ENCODE measurements around the genes DDX4, IL6ST and ANKRD55.

- PRO-cap = no peak
Measured at GRCh38 chr5:54735847-54736520, 218.4 kb downstream of the SNX18 start.

DNA sequence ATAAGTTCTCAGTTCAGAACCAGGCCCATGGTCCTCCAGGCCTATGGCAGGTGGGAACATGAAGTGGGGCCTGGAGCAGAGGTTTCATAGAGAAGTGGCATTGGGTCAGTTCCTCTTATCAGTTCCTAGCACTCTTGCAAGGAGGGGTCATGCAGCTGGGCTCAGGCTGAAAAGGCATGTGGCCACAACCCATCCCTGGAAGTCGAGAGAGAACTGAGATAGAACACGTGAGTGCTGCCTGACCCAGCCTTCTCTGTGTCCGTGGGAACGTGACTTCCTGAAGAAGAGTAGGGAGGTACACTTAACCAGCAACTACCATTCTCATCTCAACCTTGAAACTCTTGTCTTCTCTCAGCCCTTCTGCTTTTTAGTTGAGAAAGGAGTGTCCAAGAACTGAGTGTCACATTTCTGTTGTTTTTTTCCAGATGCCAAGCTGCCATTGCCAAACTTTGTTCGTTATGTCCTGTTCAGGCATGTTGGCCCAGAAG, 199.1 kb downstream of the ESM1 start:
- PRO-cap = no peak

DNA sequence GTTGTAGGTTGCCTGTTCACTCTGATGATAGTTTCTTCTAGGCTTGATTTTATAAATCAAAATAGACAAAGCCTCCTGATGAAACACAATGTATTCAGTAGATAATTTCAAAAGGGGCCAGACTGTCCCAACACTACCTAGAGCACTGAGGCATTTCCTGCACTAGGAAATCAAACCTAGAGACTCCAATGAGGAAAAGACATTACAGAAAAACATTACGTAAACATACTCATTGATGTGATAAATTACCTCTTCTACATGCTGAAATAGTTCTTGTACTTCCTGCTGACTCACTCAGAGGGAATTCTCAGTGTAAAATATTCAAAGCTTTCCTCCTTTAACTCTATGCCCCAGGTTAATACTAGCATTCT, 178.0 kb downstream of the ESM1 start:
- PRO-cap = no peak

GRCh38 chr5:55096699-55097370, 5.6 kb upstream of the GZMA start:
- PRO-cap = no peak

GRCh38 chr5:55390392-55390997, 82.7 kb downstream of the MTREX start:
- PRO-cap = bidirectional peak, plus-strand start at chr5:55390706, minus-strand start at chr5:55390526

DNA sequence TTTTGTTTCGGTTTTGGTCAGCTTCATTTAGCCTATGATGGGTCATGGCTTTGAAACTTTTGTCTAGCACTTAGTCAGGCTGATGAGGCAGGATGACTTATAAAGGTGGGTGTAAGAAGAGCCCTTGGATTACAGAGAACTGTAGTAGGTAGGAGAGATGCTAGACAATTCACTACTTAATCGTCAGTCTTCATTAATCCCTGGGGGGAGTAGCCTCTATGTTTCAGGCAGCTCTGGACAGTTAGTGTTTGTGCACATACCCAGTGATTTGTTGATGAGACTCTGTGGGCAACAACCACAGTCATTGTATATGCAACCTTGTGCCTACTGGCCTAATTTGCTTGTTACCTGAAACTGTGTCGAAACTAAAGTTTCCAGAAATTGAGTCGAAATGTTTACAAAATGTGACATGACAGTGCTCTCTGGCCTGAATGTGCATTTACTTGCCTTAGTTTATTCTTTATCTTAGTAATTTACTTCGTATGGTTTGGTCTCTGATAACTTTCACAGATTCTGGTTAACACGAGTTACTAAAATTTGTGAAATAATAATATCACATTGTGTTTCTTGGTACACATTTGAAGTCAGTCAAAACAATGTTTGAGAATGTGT, 113.4 kb downstream of the MTREX start:
- PRO-cap = no peak

- PRO-cap = unidirectional peak, minus-strand start at chr5:55423559
Measured at GRCh38 chr5:55423278-55423805, 111.4 kb downstream of the PLPP1 start.

- PRO-cap = no peak
Measured at GRCh38 chr5:55440042-55440407, 94.7 kb downstream of the PLPP1 start.

DNA sequence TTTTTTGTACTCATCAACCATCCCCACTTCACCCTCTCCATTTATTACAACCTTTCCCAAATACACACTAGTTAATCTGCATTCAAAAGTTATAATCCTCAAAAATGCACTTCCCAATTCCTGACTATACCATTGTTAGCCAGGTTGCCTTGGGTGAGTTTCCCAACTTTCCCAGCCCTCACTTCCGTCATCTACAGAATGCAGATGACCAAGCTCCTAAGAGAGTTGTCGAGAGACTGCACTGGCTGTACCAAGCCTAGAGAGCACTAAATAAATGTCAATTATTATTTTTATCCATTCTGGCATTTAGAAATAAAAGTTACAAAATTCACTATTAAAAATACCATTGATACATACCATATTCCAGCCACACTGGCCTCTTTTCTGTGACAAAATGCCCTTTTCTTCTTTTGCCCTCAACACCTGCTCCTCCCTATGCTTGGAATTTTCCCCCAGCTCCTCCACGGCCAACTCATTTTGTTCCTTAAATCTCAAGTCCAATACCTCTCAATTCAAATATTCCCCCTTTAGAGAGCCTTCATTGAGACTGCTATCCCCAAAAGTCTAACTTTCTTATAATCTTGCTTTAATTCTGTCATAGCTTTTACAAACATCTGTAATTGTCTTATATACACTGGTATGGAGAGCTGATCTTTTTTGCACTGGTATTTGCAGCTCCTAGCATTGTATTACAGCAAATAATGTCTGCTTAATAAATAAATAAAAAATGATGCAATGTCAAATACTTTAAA, 11.2 kb downstream of the PLPP1 start:
- PRO-cap = no peak

DNA sequence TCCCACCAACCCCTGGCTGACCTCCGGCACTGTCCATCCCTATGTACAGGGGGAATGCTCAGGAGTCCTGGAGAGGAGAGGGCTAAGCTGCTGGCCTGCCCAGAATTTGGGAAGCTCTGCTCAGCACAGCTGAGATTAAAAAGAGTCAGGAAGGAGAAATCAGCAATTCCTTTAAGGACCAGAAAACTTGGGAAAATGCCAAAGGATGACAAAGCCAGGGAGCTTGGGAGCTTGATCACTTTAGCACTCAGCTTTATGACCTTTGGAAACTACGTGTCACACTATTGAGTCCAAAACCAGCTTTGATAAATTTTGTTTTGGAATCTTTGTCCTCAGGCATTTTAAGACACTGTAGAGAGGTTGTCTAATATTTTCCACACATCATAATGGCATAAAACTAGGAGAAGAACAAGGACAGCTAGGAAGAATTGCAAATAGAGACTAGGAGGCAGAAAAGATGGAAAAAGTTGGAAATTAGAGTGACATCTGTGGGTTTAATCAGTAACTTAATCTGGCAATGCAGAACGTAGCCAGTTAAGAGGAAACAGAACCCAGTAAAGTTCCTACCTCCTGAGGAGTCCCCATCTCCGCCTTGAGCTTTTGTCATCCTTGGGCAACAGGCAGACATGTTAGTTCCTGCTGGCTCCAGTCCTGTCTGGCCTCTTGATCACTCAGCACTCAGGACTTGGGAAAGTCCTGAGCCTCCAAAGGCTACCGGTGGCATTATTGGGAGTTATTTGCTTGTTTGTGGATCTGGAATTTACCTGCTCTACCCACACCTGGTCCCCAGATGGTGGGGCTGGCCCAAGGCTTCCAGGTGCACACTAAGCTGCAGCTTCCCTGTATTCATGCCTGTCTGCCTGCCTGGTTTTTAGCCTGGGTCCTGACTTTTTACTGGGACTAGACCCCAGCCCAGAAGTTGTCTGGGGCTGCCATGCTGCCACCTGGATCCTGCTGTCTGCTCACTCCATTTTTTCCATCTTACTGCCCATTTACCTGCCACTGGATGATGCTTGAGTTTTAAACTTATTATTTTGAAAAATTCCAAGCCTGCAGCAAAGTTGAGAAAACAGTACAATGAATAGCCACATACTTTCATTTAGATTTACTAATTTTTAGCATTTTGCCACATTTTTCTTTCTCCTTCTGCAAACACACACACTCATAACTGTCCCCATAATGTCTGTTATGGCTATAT, 62.8 kb upstream of the PLPP1 start:
- PRO-cap = no peak

- PRO-cap = no peak
Measured at GRCh38 chr5:55737717-55738152, at the start of gene DDX4. Gene DDX4 (plus strand): TSS chr5:55738061.

DNA sequence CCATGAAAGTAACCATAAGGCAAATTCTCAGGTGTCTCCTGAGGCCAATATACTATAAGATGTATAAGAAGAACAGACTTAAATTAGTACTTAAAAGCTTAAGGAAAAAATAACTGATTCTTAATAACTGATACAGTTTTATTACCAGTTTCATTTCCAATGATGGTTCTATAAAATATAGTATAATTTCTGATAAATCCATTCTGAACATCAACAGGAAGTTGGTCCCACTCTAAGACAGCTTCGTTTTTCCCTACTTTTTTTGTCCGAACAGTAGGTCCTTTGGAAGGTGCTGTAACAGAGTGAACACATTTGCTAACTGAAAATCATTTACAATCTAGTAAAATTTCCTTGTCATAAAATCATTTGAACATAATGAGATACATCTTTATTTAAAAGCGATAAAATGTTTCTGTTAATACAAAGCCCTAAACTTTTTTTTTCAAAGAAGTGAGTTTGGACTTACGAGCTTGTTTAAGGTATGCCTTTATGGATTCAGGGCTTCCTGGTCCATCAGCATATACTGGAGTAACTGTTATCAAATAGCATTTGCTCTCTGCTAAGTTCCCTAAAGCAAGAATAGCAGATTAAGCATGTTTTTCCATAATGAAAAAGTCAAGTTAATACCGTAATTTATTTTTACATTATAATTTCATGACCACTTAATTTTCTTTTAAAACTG, 42.8 kb downstream of the IL6ST start:
- PRO-cap = no peak

DNA sequence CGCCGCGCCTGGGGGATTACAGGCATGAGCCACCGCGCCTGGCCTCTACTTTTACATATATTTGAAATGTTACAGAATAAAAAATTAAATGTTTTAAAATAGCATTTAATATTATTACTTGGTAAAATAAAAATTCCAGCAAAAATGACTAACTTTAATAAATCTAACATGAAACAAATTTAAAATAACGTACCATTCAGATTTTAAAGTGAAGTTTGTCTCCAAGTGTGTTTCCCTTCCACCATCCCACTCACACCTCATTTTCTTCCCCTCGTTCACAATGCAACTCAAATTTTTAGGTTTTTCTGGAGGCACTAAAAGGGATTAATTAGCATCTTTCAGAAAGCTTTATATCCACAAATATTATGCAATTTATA, 26.7 kb downstream of the IL6ST start:
- PRO-cap = no peak

GRCh38 chr5:55994346-55995087, at the start of gene IL6ST:
Gene IL6ST (minus strand): TSS chr5:55994963.
- PRO-cap = bidirectional peak, plus-strand start at chr5:55994745, minus-strand start at chr5:55994575; bidirectional peak, plus-strand start at chr5:55995199, minus-strand start at chr5:55994951

DNA sequence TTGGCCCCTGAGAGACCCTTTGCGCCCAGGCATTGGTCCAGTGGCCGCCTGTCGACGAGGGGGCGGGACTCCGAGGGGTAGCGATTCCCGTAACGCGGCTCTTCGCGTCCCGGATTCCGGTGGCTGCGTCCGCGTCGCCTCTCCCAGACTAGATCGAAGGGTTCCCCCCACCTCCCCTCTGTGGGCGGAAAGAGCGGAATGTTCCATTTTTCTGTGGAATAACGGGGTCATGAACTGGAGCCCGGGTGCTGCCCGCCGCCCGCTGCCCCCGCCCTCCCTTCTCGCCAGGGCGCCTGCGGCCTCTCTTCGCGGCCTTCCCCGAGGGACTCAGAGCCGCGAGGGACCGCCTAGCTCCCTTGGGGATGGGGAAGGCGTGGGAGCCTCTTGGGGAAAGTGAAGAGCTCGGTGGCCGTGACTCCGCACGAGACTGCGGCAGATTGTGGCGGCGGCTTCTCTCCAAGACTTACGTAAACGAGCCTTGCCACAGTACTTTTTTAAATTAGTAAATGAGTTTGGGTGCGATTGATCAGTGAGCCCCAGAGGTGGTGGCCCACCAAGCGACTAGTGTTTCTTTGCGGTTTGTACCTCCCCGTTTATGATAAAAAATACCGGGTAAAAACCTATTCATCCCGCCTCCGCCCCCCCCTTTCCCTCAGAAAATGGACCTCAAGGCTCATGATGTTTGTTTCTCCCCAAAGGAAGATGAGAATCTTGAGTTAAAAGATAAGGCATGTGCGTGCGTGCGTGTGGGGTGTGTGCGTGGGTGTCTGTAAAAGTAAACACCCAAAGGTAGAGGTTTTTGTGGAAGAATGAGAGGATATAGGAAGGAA, 540 bp upstream of the IL6ST start:
- PRO-cap = bidirectional peak, plus-strand start at position 112 of the sequence, minus-strand start outside the sequence; bidirectional peak, plus-strand start at position 330 of the sequence, minus-strand start at position 329 of the sequence

DNA sequence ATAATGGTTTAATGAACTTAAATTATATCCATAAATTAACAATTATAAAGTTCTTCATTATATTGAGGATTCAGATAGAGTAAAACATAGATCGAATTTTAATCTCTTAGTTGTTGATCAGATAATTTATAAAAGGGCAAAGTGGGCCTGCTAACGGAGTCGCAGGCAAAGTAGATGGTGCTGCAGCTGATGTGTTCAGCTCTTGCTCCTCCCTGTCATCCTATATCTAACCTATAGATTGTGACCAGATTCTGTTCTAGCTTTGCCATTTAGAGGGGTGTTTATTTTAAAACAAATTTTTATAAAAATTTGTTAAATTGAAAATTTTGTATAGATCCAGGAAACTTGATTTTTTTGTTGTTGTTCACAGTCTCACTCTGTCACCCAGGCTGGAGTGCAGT, 1.2 kb upstream of the IL6ST start:
- PRO-cap = no peak

DNA sequence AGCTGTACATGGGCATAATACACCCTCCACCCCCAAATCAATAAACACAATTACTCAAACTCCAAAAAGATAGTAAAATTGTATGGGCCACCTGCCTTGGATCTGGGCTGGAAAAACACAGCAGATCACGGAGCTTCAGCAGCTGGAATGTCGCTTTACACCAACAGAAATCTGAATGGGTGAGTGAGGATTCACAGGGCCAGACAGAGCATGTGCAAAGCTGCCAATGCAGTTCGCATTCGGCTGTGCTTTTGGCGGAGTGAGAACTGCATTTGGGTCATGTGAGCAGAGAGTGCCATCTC, at the start of gene ANKRD55:
Gene ANKRD55, minus strand, starts transcription at position 185 of the 302 bp plus-strand sequence.
- PRO-cap = no peak

DNA sequence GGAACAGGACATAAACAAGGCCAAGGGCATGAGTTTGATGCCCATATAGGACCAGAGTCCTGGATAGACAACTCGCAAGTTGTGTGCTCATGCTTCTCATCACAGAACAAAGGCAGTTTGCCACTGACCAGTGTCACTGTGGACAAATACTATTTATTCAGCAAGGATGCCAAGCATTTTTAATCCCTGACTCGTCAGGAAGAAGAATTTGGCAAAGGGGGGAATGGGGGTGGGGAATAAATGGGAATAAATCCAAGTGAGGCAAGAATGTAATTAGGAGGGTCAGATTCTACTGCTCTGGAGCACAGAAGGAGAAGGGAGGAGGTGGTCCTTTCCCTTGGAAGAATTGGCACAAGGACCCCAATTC, 46.8 kb upstream of the ANKRD55 start:
- PRO-cap = no peak

DNA sequence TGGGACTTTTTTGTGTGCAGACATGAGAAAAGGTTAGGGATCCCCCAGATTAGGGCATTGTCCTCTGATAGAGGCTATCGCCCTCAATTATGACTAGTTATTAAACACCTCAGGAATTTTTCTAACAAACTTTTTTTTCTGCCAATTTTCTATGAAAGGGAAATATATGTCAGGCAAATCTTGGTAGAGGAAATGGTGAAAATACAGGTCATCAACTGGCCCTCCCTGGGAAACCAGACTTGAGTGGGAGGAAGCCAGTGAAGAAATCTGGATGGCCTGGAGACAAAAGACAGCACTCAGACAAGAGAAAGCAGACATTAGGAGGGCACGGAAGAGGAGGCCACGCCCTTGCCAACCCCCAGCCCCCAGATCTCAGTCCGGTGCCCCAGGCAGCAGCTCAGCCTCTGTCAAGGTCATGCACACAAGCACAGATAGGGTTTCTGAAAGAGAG, 85.9 kb upstream of the ANKRD55 start:
- PRO-cap = no peak

- PRO-cap = no peak
Measured at GRCh38 chr5:56319486-56320211, 86.5 kb upstream of the ANKRD55 start.

Data from left colon (tissue), 1 donor.